ENCODE data around the gene ZNF658.

- PRO-cap: no peak
Measured at GRCh38 chr9:37989582-37990194, 79.3 kb downstream of the SHB start.

- PRO-cap: no peak
Measured at GRCh38 chr9:38001121-38001969, 67.7 kb downstream of the SHB start.

GRCh38 chr9:38227686-38228090, 158.7 kb upstream of the SHB start:
- PRO-cap: no peak

DNA sequence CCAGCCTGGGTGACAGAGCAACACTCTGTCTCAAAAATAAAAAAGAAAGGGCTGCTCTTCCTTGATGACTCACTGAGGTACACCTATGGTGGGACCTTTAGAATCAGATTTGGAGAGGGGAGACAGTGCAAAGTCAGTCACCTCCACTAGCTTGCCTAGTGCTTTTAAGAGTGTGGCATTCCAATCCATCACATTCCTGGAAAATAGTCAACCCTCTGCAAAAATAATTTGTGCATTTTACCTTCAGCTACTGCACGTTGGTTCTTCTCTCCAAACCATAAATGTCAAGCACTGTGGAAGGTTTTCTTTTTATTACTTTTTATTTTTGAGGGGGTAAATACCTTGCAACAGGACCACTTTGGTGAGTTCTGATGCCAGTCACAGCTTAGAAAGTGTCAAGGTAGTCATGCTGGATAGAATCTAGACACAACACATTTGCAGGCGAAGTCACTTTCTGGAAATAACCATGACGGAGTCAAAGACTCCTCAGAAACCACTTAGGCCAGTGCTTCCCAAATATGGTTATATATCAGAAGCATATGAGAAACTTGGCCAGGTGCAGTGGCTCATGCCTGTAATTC, 9.3 kb upstream of the ALDH1B1 start:
- PRO-cap: no peak

- PRO-cap: no peak
Measured at GRCh38 chr9:38620870-38621648, 663 bp upstream of the ANKRD18A start.

GRCh38 chr9:39874108-39874289, 518.5 kb downstream of the SPATA31A1 start:
- PRO-cap: no peak

GRCh38 chr9:40497552-40497818, 631.0 kb downstream of the FOXD4L6 start:
- PRO-cap: no peak

GRCh38 chr9:40926090-40927003, 202.1 kb downstream of the FOXD4L6 start:
- PRO-cap: no peak

GRCh38 chr9:61862521-61862879, 672.7 kb downstream of the SPATA31A7 start:
- PRO-cap: no peak

- PRO-cap: no peak
Measured at GRCh38 chr9:62375861-62376444, 1186.1 kb downstream of the SPATA31A7 start.

DNA sequence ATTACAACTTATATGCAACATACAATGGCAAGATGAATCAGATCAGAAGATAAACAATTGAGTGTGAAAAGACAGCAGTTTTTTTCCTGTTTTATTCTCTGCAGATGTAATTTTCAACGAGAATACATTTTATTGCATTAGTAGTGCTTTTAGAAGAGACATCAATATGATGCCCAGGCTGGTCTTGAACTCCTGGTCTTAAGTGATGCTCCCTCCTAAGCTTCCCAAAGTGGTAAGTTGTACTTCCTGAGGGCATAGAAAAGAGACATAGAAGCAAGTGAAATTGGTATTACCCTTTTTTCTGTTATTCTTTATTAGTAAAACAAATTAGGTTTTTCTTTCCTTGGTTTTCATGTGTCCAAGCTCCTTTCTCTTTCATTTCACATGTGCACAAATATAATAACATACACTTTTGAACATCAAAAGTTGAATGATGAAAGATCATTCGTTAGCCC, 1759.3 kb downstream of the SPATA31A7 start:
- PRO-cap: no peak

DNA sequence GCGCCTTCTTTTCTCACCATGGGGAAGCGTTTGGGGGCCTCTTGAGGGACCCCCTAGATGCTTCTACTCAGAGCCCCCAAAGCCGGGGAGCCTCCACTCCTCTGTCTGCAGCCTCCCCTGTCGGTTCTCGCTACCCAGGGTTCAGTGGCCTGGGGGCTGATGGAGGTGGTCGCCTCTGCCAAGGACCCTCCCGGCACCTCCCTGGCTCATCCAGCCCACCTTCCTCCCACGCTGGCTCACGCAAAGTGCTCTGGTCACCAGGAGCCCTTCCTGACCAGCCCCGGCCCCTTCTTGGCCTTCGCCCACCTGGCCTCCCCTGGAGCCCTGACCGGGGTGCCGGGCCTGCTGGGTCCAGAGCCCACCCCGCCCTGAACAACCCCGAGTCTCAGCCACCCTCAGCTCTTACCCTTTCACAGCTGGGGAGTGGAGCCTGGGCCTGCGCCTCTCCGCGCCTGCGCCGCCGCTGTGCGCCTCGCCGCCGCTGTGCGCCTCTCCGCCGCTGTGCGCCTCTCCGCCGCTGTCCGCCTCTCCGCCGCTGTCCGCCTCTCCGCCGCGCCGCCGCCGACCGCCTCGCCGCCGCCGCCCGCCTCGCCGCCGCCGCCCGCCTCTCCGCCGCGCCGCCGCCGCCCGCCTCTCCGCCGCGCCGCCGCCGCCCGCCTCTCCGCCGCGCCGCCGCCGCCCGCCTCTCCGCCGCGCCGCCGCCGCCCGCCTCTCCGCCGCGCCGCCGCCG, 1900.2 kb downstream of the FOXD4L5 start:
- PRO-cap: no peak

- PRO-cap: no peak
Measured at GRCh38 chr9:65195710-65196195, 89.3 kb downstream of the FOXD4L5 start.

DNA sequence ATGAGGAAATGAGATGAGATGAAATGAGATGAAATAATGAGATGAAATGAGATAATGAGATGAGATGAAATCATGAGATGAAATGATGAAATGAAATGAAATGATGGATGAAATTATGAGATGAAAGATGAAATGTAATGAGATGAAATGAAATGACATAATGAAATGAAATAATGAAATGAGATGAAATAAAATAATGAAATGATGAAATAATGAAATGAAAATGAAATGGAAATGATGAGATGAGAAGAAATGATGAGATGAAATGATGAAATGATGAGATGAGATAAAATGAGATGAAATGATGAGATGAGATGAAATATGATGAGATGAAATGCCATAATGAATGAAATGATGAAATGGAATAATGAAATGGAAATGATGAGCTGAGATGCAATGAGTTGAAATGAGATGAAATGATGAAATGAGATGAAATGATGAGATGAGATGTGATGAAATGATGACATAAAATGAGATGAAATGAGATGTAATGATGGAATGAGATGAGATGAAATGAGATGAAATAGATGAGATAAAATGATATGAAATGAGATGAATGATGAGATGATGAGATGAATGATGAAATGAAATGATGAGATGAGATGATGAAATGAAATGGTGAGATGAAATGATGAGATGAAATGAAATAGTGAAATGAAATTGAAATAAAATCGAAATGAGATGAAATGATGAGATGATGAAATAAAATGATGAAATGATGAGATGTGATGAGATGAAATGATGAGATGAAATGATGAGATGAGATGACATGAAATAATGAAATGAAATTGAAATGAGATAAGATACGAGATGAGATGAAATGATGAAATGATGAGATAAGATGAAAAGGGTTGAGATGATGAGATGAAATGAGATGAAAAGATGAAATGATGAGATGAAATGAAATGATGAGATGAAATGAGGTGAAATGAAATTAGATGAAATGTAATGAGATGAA, 77.7 kb downstream of the FOXD4L5 start:
- PRO-cap: no peak

- PRO-cap: no peak
Measured at GRCh38 chr9:65382591-65383366, 97.8 kb upstream of the FOXD4L5 start.

GRCh38 chr9:65825478-65825876, 88.5 kb downstream of the FOXD4L4 start:
- PRO-cap: no peak

- PRO-cap: no peak
Measured at GRCh38 chr9:66265490-66265803, 528.5 kb downstream of the FOXD4L4 start.

GRCh38 chr9:66900441-66901035, at the start of gene ZNF658:
ZNF658 (plus strand) TSS chr9:66900725.
- PRO-cap: bidirectional peak, plus-strand start at chr9:66900803, minus-strand start at chr9:66900663

DNA sequence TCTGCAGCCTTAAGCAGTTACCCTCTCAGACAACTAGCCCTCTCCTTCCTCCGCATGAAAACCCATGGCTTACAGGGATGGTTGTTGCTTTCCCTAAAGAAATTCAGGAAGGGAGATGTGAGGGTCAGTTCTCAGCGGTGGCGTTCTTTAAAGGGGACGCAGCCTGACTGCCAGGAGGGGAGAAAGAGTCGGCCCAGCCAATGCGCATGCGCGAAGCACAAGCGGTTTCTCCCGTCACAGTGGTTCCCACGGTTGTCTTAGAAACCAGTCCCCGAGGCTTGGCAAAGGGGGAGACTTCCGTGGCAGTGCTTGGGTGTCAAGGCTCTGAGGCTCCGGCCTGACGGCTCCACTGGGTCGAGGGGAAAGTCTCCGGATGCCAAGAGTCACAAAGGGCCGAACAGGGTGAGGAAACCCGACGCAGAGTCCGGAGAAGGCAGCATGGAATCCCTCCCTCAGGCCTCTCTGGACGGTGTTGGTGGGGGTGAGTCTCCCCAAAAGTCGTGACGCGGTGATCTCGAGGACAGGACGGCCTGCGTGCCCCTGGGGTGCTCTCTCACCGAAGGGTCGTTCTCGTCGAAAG, 140.8 kb upstream of the ANKRD20A1 start:
- PRO-cap: no peak

- PRO-cap: no peak
Measured at GRCh38 chr9:67726254-67726430, 132.6 kb upstream of the ANKRD20A1 start.